Frontal cortex (tissue), 2 donors: ENCODE results near the genes CRTAM, HSPA8, OR6M1, OR10G7 and TBRG1.

DNA sequence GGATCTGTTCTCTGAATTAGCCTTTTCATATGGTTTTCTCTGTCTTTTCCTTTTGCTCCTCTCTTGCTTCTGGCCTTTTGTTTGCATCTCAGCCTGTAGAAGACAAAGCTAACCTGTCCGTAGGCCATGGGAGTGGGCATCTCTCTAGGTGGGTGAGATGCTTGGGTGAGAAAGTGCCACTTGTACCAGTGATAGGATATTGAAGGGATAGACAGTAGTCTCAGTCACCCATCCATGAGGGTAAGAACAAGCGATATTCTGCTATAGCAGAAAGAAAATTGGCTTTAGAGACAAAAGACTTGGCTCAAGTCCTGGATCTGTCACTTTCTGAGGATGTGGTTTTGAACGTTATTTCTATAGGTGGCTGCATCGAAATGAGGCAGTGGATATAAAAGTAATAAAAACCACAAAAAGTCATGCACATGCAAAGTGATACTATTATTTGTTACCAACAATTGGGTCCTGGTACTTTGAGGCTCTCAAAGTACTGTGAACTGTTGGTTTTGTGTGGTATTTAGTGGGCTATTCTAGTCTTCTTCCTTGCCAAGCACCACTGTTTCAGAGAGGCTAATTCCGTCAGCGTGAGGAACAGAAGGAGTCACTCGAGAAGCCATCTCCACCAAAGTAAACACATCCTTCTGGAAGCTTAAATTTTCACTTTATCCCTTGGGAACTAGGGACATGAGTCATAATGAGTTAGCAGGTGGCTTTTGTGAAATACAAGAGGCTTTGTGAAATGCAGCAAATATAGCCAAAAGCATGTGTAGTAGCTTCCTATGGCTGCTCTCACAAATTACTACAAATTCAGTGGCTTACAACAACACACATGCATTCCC, 13.0 kb downstream of the UBASH3B start:
- RAMPAGE, long total RNA = no peak

DNA sequence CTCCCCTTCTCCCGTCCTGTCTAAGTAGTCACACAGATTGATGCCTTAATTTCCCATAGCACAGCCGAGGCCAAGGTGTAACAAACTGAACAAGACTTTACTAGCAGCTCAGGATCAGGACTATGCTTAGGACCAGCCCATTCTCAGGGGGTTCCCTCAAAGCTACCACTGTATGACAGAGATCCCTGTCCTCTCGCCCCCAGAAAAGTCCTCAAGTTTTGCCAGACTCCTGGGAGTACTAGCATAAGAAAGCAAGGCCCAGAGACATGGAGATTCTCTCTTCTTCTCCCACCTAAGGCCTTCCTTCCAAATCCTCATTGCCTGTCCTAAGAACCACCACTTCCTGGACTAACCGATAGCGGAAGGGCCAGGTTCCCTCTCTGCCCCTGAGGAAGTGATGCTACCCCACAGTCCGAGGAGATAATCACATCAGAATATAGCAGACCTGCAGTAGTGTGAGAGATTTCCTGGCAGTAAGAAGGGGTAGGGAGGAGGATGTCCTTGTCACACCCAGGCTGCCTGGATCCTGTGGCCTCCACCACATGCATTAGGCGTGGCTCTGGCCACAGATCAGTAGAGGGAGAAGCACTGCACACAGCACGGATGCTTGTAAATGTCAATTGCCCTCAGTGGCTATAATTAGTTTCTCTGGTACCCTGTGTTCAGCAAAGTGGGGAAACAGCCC, 61.6 kb downstream of the UBASH3B start:
- RAMPAGE, long total RNA = no peak

GRCh38 chr11:122723893-122724710, 68.6 kb downstream of the UBASH3B start:
- RAMPAGE, long total RNA = no peak

DNA sequence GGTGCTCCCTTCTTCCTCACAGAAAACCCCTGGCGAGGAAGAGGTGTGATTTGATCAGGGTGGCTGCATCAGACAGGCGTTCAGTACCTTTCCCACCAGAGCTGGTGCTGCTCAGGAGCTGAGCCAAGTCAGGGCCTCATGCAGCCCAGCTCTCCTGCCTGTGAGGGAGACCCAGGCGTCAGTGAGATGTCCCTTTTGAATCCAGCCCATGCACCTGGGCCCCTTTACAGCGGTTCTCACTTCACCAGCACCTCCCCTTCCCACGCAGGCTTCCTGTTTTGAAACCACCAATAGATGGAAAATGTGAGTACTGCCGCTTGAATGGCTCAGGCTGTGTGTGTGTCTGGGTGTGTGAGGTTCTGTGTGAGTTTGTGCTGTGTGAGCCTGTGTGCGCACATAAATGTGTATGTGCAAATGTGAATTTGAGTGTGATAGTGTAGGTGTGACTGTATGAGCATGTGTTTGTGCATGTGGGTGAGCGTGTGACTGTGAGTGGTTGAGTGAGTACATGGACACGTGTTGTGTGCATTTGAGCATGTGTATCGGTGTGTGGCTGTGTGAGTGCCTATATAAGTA, 88.5 kb downstream of the UBASH3B start:
- RAMPAGE, long total RNA = no peak

- RAMPAGE, long total RNA = no peak
Measured at GRCh38 chr11:122838196-122838885, at the start of gene CRTAM. Gene CRTAM, plus strand, starts transcription at chr11:122838500.

GRCh38 chr11:123052849-123053745, 8.8 kb downstream of the HSPA8 start:
- RAMPAGE, long total RNA = no peak

GRCh38 chr11:123061115-123062257, at the start of gene HSPA8:
Gene HSPA8, minus strand, starts transcription at chr11:123062136.
- RAMPAGE, long total RNA = start-site peak on the minus strand at chr11:123062133-123062163, 14,421 and 1,237 reads in 2 replicates

DNA sequence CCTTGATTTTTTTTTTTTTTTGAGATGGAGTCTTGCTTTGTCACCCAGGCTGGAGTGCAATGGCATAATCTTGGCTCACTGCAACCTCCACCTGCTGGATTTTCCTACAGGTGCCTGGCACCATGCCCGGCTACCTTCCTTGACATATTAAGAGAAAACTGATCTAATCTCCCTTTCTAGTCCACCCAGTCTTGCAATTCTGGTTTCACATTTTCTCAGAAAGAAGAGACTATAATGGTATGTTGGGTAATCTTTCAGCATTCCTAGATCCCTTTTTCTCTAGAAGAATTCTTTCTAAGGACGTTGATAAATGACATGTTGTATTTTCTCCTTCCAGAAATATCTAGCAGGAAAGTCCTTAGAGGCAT, 10.4 kb upstream of the HSPA8 start:
- RAMPAGE, long total RNA = no peak

DNA sequence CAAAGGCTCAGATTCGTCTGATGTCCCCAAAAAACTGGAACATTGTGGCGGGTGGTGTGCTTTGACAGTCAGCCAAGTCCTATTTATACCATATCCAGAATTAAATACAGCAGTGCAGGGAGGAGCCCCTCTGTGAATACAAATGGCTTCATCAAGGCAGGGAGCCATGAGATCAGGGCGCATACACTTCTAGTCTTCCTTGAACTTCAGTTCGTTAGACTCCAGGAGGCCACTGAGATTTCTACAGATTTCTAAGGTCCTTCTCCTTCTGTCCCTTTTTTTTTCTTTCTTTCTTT, 41.4 kb upstream of the HSPA8 start:
- RAMPAGE, long total RNA = no peak

GRCh38 chr11:123364061-123364520, 66.0 kb upstream of the GRAMD1B start:
- RAMPAGE, long total RNA = no peak

GRCh38 chr11:123461096-123461518, 31.0 kb downstream of the GRAMD1B start:
- RAMPAGE, long total RNA = no peak

- RAMPAGE, long total RNA = no peak
Measured at GRCh38 chr11:123478244-123478693, 48.2 kb downstream of the GRAMD1B start.

GRCh38 chr11:123509316-123510254, 79.5 kb downstream of the GRAMD1B start:
- RAMPAGE, long total RNA = no peak

- RAMPAGE, long total RNA = no peak
Measured at GRCh38 chr11:123587536-123587976, 66.9 kb downstream of the SCN3B start.

GRCh38 chr11:123806250-123806665, at the start of gene OR6M1:
Gene OR6M1, minus strand, starts transcription at chr11:123806349.
- RAMPAGE, long total RNA = no peak

DNA sequence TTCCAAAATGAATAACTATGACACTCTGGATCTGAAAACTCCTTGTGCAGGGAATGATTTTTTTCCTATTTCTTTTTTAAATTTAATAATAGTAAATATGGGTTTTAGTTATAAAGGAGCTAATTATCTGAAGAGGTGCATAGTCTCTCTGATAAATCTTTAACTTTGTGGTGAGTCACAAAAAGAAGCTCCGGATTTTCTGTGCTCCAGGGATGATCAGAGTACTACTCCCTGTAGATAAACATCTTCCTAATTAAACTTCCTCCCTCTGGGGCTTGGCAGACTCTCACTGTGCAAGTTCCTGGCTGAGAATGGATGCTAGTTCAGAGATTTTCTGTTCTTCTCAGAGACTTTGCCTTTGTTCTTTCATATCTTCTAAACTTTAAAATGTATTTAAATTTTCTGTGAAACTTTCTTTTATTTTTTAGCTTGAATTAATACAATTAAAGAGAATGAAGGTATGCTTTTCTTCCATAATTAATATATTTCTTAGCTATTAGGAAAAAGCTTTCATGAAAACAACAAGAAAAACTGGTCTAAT, at the start of gene OR10G7:
Gene OR10G7, minus strand, starts transcription at position 129 of the 541 bp plus-strand sequence.
- RAMPAGE, long total RNA = no peak

DNA sequence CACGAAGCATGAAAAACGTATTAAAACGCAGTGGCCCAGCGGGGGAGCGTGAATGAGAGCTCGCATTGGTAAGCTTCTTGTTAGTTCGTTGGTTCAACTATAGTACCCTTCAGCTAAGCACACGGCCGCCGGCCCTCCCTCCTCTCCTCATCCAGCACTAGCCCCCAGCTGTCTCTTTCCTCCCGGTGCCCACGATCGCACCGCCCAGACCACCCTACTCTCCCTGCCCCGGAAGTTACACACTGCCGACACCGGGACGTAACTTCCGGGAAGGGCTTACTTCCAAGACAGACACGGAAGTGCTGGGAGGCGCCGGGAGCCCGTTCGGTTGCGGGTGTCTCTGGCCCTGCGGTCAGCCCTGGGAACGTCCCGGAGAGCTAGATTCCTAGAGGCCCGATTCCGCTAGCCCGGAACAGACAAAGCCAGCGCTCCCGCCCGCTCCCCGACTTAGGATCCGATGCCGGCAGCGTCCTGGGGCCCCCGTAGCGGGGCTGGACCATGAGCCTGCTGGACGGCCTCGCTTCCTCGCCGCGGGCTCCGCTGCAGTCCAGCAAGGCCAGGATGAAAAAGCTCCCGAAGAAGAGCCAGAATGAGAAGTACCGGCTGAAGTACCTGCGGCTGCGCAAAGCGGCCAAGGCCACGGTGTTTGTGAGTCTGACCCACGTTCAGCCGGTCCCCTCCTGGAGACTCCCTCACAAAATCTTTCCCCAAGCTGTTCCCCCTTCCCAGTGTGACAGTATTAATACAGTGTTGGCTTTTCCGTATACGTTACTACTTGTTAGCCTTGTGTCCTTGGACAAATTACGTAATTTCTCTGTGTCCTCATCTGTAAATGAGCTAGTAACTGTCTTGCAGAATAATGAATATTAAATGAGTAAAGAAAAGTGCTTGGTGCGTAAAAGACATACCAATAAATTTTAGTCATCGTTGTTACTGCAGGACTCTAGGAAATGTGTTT, at the start of gene TBRG1:
Gene TBRG1, plus strand, starts transcription at position 279 of the 958 bp plus-strand sequence.
- RAMPAGE, long total RNA = no peak

DNA sequence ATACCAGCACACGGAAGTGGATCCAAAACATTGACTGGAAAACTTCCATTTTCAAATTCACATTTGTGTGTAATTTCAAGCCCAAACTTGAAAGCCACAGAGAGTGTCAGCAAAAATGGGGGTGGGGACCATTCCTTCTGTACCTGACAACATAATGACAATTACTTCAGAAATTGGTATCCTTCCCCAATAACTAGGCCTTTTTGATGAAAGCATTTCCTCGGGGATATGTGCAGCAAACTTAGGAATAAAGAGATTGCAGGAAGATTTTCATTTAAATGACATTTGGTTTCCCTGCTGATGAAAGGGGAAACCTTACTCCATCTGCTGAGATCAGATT, 16.0 kb downstream of the SIAE start:
- RAMPAGE, long total RNA = no peak

GRCh38 chr11:124863034-124863360, 2.2 kb upstream of the ROBO3 start:
- RAMPAGE, long total RNA = no peak

GRCh38 chr11:124892340-124892983, 5.2 kb downstream of the ROBO4 start:
- RAMPAGE, long total RNA = no peak